IMR-90 (cell line): ENCODE results near the genes NLGN1, USP13 and TTC14.

DNA sequence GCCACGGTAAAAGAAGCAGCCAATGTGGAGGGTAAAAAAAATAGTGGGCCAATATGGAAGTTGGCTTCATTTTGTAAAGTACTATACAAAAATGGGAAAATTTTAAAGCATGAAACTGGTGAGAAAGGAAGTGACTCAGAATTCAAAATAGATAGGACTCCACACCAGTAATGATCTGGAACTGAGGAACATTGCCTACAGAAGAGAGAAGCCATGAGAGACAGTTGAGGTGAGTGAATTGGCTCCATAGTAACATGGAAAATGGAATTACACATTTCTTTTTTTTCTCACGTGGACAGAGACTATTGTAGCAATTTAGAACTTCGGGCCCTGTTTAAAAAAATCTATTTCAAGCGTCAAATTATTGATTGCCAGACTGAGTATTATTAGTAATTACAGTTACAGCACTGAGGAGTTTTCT lies 109.0 kb downstream of the FNDC3B start:
- RRBS, result no CpG with 5 or more reads among the region's 4 CpGs
CAGE:
- cytosol, long polyA plus RNA, result no peak
- long polyA plus RNA, result no peak
- nucleus, long polyA plus RNA, result no peak

DNA sequence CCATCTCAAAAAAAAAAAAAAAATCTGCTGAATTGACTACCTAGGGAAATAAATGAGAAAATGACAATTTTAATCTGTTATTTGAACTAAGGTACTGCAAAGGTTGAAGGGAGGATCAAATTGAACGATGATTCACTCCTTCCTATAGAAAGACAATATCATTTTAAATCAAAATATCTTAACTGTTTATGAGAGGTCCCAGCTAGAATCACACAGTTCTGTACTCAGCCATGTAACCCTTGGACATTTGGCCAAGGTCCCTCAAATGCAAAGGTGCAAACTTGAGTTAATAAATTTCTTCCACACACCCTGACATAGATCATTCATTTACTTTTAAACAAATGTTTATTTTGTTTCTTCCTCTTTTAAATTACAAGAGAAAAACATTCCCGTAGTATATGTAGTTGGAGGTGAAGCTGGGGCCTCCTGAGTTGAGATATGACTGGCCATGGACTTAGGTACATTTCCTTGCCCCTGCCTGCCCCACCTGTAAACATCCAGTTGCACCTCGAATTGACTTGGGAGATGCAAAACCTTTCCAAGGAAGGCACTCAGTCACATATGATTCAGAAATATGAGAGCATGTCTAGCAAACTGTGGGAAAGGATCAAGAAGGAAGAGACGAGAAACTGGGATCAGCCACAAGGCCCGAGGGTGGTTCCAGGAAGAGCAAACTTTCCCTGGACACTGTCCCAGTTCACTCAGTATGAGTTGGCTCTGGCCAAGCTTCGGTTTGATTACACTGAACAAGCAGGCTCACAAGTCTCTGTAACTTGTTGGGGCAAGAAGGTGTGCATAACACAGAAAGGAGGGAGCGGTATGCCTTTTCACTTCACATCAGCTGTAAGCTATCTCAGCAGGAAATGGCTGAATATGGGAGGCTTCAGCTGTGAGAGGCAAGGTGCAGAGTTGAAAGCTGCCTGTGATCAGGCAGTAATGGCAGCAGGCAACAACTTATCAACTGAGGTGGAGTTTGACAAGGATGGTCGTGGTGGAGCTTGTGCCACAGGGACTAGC lies 6.7 kb downstream of the TNFSF10 start:
- RRBS, result no CpG with 5 or more reads among the region's 8 CpGs
CAGE:
- cytosol, long polyA plus RNA, result no peak
- long polyA plus RNA, result no peak
- nucleus, long polyA plus RNA, result no peak

DNA sequence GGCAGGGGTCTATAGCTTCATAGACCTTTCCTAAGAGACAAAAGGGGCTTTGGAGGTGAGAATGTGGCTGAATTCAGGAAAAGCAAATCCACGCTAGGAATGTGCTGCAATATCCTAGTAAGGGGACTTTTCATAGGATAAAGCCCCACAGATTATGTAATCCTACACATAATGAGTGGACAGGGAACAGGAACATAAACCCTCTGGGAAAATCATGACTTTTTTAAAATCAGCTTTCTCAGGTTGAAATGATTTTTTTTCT lies 1.4 kb downstream of the NCEH1 start:
- RRBS, result no CpG with 5 or more reads among the region's 1 CpG
CAGE:
- cytosol, long polyA plus RNA, result no peak
- long polyA plus RNA, result no peak
- nucleus, long polyA plus RNA, result no peak

GRCh38 chr3:172709792-172710593 lies 874 bp downstream of the NCEH1 start:
- RRBS, result no CpG with 5 or more reads among the region's 14 CpGs
CAGE:
- cytosol, long polyA plus RNA, result no peak
- long polyA plus RNA, result no peak
- nucleus, long polyA plus RNA, result no peak

GRCh38 chr3:172938629-172939215 lies 188.2 kb downstream of the ECT2 start:
- RRBS, result no CpG with 5 or more reads among the region's 6 CpGs
CAGE:
- cytosol, long polyA plus RNA, result no peak
- long polyA plus RNA, result no peak
- nucleus, long polyA plus RNA, result no peak

DNA sequence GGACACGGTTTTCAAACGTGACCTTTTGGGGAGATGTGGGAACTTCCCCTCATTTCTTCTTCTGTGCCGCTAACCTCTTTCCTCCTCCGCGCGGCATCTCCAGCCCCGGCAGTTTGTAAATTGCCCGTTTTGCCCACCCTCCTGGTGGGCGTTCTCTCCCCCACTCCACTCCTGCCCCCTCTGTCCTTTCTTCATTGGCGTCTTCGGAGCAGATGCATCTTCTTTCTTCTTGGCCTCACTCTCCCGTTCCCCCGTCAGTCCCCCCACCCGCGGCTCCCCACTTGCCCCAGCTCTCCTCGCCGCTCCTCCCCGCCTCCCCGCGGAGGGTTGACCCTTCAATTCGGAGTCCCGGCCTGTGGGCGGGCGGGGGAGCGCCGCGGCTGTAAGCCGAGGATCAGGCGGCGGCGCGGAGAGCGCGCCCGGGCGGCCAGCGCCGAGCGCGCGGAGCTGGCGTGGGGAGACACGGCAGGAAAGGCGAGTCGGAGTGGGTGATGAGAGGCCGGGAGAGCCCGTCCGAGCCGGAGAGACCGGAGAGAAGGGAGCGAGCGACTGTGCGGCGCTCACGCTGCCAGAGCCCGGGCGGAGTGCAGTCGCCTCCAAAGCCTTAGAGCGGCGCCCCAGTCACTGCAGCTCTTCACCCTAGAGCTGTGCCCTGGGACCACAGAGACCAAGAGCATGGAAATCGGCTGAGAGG lies at the start of gene NLGN1:
NLGN1 (plus strand) TSS at position 374 of the 694 bp plus-strand sequence.
- RRBS, result 2% methylated on average over 31 of the region's 61 CpGs
CAGE:
- cytosol, long polyA plus RNA, result no peak
- long polyA plus RNA, result no peak
- nucleus, long polyA plus RNA, result no peak

DNA sequence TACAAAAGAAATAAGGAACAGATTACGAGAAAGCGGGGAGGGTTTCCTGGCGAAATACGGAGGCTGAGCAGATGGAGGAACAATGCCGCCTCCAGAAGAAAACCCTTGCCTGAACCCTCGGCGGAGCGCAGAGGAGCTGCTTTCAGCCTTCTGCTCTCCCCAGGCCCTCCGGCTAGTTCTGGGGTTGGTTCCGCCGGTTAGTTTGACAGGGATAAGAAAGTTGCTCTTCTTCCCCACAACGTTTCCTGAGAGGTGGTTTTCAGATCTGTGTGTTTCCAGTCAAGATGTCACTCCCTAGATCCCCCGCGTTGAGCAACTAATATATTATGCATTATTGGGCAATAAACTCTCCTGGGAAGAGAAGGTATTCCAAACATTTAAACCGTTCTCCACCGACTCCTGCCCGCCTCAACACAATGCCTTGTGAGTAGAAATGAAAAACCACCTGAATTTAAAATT lies 550 bp downstream of the NLGN1 start:
- RRBS, result no CpG with 5 or more reads among the region's 17 CpGs
CAGE:
- cytosol, long polyA plus RNA, result no peak
- long polyA plus RNA, result no peak
- nucleus, long polyA plus RNA, result no peak

DNA sequence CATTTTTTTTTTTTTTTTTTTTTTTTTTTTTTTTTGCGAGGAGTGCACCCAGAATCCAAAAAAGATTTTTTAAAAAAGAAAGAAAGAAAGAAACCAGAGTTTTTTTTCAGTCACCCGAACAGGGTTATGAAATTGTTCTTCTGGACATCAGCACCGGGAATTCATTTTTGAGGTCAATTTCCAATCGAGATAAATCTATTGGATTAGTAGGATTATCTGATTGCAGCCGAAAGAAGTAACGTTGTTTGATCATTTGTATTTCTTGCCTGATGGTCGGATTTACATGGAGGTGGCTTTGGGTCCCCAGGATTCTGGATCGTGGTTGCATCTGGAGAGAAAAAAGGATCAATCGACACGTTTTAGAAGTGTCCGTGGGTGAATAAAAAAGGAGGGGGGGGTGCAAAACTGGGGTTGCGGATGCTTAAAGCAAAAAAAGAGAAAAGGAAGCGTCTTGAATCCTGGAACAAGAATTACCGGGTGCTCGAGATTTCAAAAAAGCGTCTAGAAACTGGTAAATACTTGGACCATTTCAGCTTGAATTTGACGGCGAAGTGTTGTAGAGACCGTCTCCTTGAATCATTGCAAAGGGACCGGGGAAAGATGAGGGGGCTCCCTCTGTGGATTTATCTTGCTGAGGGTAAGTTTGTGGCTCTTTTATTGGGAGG lies 187.0 kb downstream of the NLGN1 start:
- RRBS, result 0% methylated on average over 5 of the region's 20 CpGs
CAGE:
- cytosol, long polyA plus RNA, result no peak
- long polyA plus RNA, result no peak
- nucleus, long polyA plus RNA, result no peak

GRCh38 chr3:174442725-174443589 lies 416.2 kb upstream of the NAALADL2 start:
- RRBS, result 98% methylated on average over 2 of the region's 6 CpGs
CAGE:
- cytosol, long polyA plus RNA, result no peak
- long polyA plus RNA, result no peak
- nucleus, long polyA plus RNA, result no peak

DNA sequence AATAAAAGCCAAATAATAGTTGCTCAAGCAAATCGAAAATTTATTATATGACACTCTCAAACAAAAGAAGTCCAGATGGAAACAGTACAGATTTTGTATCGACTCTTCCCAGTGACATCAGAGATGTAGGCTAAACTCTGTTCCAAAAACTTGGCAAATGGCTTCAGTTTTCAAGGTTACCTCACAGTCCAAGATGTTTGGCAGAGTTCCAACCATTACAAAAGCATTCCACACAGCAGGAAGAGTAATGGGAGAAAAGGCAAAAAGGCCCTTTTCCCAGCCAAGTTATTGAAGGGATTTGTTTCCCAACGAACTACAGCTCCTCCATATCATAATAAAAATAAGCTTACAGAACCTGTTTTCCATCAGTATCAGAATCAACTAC lies 290.9 kb downstream of the TBL1XR1 start:
- RRBS, result no CpG with 5 or more reads among the region's 3 CpGs
CAGE:
- cytosol, long polyA plus RNA, result no peak
- long polyA plus RNA, result no peak
- nucleus, long polyA plus RNA, result no peak

GRCh38 chr3:177050433-177050739 lies 146.9 kb downstream of the TBL1XR1 start:
- RRBS, result no CpG with 5 or more reads among the region's 3 CpGs
CAGE:
- cytosol, long polyA plus RNA, result no peak
- long polyA plus RNA, result no peak
- nucleus, long polyA plus RNA, result no peak

GRCh38 chr3:177185043-177185736 lies 12.1 kb downstream of the TBL1XR1 start:
- RRBS, result no CpG with 5 or more reads among the region's 7 CpGs
CAGE:
- cytosol, long polyA plus RNA, result no peak
- long polyA plus RNA, result no peak
- nucleus, long polyA plus RNA, result no peak

DNA sequence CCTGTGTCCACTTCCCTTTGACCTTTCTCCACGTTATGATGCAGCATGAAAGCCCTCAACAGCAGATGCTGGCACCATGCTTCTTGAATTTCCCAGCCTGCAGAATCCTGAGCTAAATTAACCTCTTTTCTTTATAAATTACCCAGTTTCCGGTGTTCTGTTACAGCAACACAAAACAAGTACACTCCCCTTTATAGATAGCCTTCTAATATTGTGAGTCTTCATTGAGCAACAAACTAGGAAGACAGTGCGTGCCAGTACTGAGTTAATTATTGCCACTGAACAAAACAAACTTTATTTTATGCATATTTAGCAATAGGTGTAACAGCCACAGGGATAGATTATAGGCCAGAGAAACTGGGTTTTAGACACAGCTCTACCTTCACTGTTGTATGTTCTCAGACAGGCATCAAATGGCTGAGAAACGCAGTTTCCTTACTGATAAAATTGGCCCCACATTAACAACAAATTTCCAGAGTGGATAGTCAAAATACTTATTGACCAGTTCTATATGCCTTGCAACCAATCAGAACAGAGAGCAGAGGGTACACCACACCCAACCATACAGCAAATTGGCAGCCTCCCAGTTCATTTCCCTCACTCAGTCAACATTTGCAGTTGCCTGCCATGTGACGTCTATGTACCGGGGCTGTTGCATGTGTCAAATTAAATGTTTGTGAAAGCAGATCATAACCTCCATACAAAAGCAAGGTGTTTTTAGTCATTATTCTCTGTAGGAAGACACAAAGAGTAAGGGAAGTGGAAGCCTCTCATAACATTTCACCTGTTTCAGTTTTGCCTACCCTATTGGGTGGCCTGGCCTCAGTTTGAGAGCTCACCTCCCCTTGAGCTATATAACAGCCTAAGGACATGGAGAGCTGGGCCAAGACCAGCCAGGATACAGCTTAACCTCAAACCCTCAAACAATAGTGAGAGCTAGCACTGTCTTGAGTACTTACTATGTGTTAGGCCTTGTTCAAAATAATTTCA lies 14.6 kb upstream of the TBL1XR1 start:
- RRBS, result no CpG with 5 or more reads among the region's 6 CpGs
CAGE:
- cytosol, long polyA plus RNA, result no peak
- long polyA plus RNA, result no peak
- nucleus, long polyA plus RNA, result no peak

GRCh38 chr3:177646835-177647117 lies 449.5 kb upstream of the TBL1XR1 start:
- RRBS, result no CpG with 5 or more reads among the region's 3 CpGs
CAGE:
- cytosol, long polyA plus RNA, result no peak
- long polyA plus RNA, result no peak
- nucleus, long polyA plus RNA, result no peak

DNA sequence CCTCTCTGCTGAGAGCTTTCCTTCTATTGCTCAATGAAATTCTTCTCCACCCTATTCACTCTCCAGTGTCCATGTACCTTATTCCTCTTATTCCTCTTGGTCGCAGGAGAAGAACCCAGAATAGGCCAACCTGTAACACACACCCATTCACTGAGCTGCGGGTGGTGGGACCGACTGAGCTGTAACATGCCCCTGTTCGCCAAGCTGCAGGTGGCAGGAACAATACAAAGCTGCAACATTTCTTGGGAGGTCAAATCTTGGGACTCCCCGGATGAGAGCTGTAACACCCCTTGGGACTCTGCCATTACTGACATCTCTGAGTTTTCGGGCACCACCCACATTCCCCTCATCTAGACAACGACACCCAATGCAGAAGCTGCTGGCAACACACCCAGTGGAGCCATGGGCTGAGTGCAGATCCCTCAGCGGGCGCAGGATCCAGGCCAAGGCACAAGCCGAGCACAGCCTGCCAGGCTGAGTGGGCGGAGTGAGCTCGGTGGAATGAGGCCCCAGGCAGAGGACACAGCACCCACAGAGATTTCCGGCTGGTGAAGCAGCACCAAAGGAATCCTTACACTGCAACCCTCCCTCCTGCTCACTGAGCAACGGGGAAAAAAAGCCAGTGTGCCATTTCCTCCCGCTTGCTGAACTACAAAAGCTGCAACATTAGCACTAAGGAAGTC lies 34.4 kb downstream of the ZMAT3 start:
- RRBS, result no CpG with 5 or more reads among the region's 15 CpGs
CAGE:
- cytosol, long polyA plus RNA, result no peak
- long polyA plus RNA, result no peak
- nucleus, long polyA plus RNA, result no peak

- RRBS, result 3% methylated on average over 19 of the region's 47 CpGs
CAGE:
- cytosol, long polyA plus RNA, result no peak
- long polyA plus RNA, result no peak
- nucleus, long polyA plus RNA, result start-site peak on the plus strand at chr3:179323246-179323367, 12 and 29 reads in 2 replicates
Measured at GRCh38 chr3:179323159-179323574, 336 bp downstream of the ZNF639 start.

- RRBS, result no CpG with 5 or more reads among the region's 4 CpGs
CAGE:
- cytosol, long polyA plus RNA, result no peak
- long polyA plus RNA, result no peak
- nucleus, long polyA plus RNA, result no peak
Measured at GRCh38 chr3:179526886-179527604, 35.7 kb upstream of the ACTL6A start.

- RRBS, result 1% methylated on average over 46 of the region's 98 CpGs
CAGE:
- cytosol, long polyA plus RNA, result no peak
- long polyA plus RNA, result no peak
- nucleus, long polyA plus RNA, result no peak
Measured at GRCh38 chr3:179652925-179653783, at the start of gene USP13. USP13 (plus strand) TSS chr3:179653040.

GRCh38 chr3:180601857-180602832 lies at the start of gene TTC14:
TTC14 (plus strand) TSS chr3:180602163.
- RRBS, result 2% methylated on average over 15 of the region's 66 CpGs
CAGE:
- cytosol, long polyA plus RNA, result start-site peak on the plus strand at chr3:180602161-180602211, 94 and 280 reads in 2 replicates
- long polyA plus RNA, result start-site peak on the plus strand at chr3:180602184-180602242, 132 and 283 reads in 2 replicates
- nucleus, long polyA plus RNA, result start-site peak on the plus strand at chr3:180602134-180602224, 1,995 and 3,429 reads in 2 replicates

- RRBS, result no CpG with 5 or more reads among the region's 3 CpGs
CAGE:
- cytosol, long polyA plus RNA, result no peak
- long polyA plus RNA, result no peak
- nucleus, long polyA plus RNA, result no peak
Measured at GRCh38 chr3:181110959-181111348, 121.4 kb upstream of the DNAJC19 start.